NALM6 (cell line): ENCODE data around the genes ATP9A and ZFP64.

GRCh38 chr20:50927518-50928406 lies 3.5 kb downstream of the ADNP start:
- PRO-cap: no peak

GRCh38 chr20:51388678-51389660 lies 153.6 kb downstream of the NFATC2 start:
- PRO-cap: no peak

GRCh38 chr20:51412814-51413395 lies 129.6 kb downstream of the NFATC2 start:
- PRO-cap: no peak

- PRO-cap: no peak
Measured at GRCh38 chr20:51481132-51482127, 61.1 kb downstream of the NFATC2 start.

DNA sequence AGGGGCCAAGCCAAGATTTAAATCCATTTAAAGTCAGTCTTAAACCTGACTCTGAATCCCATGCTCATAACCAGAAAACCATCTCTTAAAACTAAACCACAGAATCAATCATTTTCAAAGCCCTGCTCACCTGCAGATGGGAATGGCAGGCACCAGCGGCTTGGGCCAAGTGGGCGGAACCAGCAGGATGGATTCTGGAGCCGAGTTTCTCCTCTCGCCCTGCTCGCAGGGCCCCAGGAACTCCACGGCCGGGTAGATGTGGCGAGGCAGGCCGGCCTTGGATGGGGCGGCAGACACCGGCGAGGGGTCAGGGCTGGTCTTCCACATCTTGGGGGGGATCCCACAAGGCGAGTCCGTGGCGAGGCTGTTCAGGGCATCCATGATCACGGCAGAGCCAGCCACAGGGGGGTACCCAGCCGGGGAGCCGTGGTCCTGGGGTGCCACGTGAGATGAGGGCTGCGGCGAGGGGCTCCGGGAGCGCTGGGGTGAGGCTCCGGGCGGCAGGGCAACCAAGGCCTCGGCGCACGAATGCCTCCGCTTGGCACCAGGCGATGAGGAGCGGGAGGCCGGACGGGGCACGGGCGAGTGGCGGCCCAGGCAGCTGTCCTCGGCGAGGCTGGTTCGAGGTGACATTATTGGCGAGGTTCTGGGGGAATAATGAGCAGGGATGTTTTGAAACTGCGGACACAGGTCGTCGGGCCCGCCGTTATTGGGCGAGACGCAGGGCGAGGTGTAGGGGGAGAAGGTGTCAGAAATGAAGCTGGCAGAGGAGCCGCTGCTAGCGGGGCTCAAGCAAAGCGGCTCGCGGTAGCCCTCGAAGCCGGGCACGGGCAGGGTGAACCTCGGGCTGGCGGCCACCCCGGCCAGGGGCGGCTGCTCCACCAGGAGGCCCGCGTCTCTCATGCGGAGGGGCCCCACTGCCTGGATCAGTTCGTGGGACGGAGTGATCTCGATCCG lies 19.3 kb downstream of the NFATC2 start:
- PRO-cap: no peak

- PRO-cap: no peak
Measured at GRCh38 chr20:51529026-51529772, 13.3 kb downstream of the NFATC2 start.

- PRO-cap: no peak
Measured at GRCh38 chr20:51529773-51530283, 12.7 kb downstream of the NFATC2 start.

GRCh38 chr20:51532293-51533442 lies 9.9 kb downstream of the NFATC2 start:
- PRO-cap: no peak

- PRO-cap: no peak
Measured at GRCh38 chr20:51701372-51701846, 66.8 kb downstream of the ATP9A start.

DNA sequence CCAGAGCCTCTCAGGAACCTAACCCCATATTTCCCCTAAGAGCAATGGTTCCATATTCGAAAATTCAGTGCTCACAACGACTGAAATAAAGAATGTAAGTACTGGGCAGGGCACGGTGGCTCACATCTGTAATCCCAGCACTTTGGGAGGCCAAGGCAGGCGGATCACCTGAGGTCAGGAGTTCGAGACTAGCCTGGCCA lies 7.9 kb downstream of the ATP9A start:
- PRO-cap: no peak

DNA sequence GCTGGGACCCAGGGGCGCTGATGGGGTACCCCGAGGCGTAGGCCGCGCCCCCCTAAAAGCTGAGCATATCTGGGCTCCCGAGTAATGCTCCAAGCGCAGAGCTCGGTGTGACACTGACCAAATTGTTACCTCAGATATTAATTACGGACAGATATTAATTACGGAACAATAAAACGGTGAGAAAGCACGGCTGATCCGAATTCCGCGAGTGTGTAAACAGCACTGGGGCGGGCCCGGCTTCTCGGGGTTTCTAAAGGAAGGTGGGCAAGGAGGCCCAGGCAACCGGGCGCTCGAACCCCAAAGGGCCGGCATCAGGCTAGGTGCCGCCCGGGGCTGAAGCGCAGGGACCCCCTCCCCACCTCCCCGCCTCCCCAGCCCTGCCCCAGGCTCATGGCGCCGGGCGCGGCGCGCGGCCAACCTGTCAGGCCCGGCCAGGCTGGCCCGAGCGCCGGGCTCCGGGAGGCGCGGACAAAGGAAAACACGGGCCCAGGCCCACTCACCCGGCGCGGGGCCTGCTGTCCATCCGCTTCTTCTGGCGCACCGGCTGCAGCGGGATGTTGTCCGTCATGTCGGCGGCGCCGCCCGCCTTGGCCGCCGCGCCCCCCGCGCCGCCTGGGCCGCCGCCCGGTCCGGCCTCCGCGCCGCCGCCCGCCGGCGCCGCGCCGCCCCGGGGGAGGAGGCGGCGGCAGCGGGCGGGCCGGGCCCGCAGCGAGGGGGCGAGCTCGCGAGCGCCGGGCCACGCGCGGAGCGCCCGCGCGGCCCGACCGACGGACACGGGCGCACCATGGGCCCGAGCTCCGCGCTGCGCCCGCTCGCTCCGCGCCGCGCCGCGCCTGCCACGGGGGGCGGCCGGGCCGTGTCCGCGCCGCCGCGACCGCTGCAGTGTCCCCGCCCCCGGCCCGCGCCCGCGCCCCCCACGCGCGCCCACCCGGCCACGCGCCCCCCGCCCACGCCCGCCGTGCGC lies at the start of gene ATP9A:
Gene ATP9A (minus strand): TSS at position 589 of the 964 bp plus-strand sequence.
- PRO-cap: no peak

DNA sequence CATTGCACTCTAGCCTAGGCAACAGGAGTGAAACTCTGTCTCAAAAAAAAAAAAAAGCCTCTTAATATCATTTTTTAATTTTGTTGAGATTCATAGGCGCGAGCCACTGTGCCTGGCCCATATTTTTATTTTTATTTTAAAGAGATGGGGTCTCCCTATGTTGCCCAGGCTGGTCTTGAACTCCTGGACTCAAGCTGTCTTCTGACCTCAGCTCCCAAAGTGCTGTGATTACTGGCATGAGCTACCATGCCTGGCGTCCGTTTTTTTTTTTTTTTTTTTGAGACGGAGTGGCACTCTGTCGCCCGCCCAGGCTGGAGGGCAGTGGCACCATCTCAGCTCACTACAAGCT lies 190.5 kb downstream of the ZFP64 start:
- PRO-cap: no peak

- PRO-cap: bidirectional peak, plus-strand start at chr20:52191613, minus-strand start at chr20:52191551
Measured at GRCh38 chr20:52191438-52191914, at the start of gene ZFP64. ZFP64 (minus strand) TSS chr20:52191779.

DNA sequence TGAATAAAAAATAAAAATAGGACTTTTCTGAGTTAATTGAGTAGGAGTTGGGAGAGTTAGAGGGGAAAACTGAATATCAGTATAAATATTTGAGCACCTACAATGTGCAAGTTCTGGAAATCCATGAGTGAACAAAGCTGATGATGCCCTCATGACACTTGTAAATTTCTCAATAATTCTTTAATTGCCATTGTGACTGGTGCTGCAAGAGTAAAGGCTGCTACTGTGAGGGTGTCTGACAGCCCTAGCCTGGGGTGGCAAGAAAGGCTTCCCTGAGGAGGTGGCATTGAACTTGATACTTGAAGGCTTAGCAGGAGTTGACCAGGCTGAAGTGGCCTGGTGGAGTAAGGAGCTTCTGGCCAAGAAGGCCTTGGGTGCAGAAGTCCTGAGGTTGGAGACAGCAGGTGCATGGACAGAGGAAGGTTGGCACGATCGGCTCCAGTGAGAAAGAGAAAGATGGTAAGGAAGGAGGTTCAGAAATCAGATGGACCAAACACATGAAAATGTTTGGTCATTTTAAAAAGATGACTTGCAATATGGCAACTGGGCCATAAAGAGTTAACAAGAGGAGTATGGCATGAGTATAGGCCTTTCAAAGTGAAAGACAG lies 34.8 kb downstream of the TSHZ2 start:
- PRO-cap: no peak

DNA sequence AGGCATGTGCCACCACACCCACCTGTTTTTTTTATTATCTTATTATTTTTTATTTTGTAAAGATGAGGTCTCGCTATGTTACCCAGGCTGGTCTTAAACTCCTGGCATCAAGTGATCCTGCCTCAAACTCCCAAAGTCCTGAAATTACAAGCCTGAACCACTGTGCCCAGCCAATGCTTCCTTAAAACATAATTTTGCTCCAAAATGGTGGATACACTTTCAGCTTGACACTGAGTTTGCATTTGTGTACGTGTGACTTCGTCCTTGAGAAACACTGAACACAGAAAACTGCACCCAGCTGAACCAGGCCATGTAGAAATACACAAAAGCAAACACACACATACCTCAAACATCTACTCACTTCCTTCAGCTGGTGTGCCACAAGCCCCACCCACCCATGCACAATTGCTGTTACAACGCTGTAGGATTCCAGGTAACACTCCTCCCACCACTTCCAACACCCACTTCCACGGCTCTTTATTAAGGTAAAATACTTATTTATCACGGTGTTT lies 109.1 kb downstream of the TSHZ2 start:
- PRO-cap: no peak

GRCh38 chr20:53133692-53134111 lies 161.5 kb downstream of the TSHZ2 start:
- PRO-cap: no peak

DNA sequence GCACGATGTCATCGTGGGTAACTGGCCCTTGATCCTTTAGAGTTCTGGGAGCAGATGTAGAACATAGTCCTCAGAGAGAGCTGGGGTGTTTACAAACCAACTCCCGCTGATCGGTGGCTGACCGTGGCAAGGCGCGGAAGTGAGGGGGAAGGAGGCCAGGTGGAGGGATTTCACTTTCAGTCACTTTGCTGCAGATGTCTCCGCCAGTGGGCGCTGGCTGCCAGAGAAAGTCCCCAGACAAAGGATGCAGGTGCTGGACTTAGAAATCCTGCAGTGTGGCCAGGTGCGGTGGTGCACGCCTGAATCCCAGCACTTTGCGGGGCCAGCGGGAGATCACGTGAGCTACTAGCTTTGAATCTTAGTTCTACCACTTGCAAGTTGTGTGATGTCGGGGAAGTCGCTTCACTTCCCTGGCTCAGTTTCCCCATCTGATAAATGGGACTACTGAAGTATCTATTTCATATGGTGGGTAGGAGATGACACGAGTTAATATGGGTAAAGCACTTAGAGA lies 180.5 kb downstream of the ZNF217 start:
- PRO-cap: no peak

DNA sequence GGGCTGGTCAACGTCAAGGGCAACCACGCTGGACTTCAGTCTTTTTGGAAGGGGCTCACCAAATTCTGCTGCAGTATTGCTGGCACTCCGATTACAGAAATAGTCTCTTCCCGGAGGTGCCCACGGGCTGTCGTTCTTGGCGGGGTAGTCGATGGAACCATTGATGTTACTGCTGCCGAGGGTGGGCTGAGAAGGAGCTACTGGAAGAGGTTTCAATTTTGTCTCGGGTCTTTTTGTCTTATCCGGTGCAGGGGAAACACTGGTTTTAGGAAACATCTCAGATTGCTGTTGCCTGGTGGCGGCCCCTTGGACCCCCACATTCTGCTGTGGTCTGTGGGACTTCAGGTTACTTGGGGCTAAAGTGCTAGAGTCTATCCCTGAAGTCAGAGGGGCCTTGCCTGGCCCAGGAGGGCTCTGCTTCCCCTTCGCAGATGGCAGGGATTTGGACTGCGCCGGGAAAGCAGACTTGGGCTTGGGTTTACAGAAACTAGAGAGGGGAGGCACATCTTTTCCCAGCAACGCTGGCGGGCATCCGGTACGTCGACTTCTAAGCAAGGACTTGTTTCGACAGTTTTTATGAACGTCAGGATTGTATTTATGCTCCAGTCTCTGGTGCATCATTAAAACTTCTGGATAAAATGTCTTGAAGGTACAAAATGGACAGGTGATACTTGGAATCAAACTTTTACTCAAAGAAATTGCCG lies 17.5 kb downstream of the ZNF217 start:
- PRO-cap: no peak

- PRO-cap: no peak
Measured at GRCh38 chr20:53582636-53583392, 10.8 kb downstream of the ZNF217 start.

DNA sequence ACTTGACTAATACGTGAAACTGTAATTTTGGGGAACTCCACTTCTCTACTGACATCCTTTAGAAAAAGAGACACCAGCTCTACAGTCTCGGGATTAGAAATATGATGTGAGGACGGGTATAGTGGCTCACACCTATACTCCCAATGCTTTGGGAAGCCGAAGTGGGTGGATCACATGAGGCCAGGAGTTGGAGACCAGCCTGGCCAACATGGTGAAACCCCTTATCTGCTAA lies 8.6 kb downstream of the ZNF217 start:
- PRO-cap: no peak